ENCODE measurements around a stretch of chr13.

DNA sequence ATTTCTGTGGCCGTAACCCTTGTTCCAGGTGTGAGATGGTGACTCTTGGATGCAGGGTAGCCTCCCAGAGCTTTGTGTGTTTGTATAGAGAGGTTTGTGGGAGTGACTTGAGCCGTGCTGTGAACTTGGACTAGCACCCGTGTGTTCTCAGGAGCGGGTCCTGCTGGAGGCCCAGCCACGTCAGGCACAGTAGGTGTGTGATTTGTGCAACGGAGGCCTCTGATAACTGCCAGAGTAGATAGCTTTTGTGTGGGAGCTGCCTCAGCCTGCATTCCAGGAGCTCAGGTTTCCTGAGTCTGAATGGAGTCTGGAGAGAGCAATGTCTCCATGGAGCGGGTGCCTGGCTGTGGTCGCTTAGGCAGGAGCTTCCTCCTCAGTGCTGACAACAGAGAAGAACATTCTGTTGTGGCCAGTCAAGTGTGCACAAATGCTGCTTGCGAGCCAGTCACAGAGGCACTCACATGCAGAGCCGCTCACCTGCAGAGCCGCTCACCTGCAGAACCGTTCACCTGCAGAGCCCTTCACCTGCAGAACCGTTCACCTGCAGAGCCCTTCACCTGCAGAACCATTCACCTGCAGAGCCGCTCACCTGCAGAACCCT lies 32.5 kb downstream of the TFDP1 start:
- RAMPAGE, long total RNA, result no peak
- RRBS, result no CpG with 5 or more reads among the region's 14 CpGs

GRCh38 chr13:113786739-113787059 lies 27.7 kb downstream of the TMEM255B start:
- RAMPAGE, long total RNA, result no peak
- RRBS, result no CpG with 5 or more reads among the region's 8 CpGs

DNA sequence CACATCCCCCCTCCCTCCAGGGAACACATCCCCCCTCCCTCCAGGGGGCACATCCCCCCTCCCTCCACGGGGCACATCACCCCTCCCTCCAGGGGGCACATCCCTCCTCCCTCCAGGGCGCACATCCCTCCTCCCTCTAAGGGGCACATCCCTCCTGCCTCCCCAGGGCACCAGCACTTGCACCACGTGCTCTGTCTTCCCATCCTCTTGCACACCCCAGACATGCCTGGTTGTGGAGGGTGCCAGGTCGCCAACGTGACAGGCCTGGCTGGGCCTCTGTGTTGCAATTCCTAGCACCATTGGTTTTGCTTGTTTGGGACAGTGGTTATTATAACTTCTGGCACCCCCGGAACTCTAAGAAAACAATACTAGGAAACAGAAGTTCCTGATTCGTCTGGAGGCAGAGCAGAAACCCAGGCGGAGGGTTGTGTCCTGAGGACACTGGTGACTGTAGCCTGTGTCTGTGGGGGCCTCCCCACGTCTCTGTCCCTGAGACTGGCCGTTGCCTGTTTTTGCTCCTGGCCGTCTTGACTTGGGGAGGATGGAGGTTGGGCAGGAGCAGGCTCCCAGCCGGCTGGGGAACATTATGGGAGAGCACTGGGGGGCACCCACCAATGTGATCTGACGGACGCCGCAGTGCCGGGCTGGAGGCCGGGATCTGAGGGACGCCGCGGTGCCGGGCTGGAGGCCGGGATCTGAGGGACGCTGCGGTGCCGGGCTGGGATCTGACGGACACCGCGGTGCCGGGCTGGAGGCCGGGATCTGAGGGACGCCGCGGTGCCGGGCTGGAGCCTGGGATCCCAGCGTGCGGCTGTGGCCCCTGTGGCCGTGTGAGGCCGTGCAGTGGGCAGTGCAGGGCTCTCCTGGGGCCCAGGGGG lies 46.2 kb downstream of the GAS6 start:
- RAMPAGE, long total RNA, result no peak
- RRBS, result 82% methylated on average over 5 of the region's 38 CpGs

GRCh38 chr13:113820282-113821435 lies 43.2 kb downstream of the GAS6 start:
- RAMPAGE, long total RNA, result no peak
- RRBS, result 23% methylated on average over 23 of the region's 71 CpGs

DNA sequence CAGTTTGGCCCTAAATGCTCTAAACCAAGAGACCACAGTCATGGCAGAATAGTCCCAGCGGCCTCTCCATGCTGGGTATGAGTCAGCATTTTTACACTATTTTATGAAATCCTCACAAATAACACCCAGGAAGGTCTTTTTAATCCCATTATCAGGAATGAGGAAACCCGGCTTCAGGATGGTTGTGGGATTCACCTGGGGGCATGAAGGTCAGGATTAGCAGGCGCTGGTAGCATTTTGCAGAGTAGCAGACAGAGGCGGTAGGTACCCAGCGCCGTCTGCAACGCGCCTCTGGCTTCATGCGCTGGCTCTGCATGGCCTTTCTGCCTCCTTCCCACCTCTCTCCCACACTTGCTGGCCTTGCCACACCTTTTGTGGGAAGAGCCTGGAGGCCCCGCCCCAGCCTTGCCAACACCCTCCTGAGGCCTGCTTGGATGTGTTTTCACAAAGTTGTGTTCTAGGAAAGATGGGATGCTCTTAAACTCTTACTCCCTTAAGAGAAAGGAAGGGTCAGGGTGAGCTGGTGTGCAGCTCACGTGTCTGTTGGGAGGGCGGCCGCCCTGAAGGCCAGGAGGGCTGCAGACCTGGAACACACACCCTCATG lies 15.1 kb downstream of the GAS6 start:
- RAMPAGE, long total RNA, result no peak
- RRBS, result no CpG with 5 or more reads among the region's 13 CpGs

DNA sequence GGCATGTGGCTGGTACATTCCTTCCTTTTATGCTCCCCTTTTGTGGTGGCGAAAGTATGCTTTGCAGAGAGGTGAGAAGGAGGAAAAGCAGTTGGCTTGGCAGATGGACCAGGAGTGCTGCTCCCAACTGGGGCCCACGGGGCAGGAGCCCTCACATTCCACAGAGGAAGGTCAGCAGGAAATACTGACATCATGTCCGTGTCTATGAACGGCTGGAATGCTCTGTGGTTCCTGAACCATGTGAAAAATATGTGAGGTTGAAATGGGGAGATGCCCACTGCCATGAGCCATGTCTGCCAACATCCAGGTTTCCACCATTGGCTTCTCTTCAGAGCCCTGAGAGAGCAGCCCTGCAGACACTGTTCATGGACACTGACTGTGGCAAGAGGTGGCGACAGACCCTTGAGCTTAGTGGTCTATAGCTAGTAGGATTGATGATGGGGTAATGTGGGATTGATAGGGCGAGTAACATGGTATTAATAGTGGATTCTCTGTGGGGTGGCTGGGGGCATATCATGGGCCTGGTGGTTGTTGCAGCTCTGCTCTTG lies 33.4 kb upstream of the GAS6 start:
- RAMPAGE, long total RNA, result no peak
- RRBS, result no CpG with 5 or more reads among the region's 6 CpGs

DNA sequence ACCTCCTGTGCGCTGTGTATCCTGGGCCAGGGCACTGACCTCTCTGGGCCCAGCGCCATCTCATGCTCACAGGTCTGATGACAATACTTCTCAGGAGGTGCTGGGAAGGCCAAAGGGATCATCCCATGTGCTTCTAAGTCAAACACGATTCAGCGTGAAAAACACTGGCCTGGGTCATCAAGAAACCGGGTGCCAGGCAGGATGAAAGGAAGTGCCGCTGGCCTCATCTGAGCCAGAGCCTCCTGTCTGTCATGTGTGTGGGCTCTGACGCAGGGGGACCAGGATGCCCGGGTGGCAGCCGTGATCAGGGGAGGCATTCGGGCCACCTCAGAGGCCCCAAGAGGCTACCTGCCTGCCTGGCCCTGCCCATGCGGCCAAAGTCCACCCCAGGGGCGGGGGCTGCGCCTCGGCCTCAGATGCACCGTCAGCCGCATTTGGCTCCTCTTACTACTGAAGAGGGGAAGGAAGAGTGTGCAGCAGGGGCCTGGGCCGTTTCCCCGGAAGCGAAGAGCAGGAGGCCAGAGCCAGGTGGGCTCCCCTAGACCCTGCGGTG lies 34.1 kb downstream of the C13orf46 start:
- RAMPAGE, long total RNA, result no peak
- RRBS, result no CpG with 5 or more reads among the region's 20 CpGs

DNA sequence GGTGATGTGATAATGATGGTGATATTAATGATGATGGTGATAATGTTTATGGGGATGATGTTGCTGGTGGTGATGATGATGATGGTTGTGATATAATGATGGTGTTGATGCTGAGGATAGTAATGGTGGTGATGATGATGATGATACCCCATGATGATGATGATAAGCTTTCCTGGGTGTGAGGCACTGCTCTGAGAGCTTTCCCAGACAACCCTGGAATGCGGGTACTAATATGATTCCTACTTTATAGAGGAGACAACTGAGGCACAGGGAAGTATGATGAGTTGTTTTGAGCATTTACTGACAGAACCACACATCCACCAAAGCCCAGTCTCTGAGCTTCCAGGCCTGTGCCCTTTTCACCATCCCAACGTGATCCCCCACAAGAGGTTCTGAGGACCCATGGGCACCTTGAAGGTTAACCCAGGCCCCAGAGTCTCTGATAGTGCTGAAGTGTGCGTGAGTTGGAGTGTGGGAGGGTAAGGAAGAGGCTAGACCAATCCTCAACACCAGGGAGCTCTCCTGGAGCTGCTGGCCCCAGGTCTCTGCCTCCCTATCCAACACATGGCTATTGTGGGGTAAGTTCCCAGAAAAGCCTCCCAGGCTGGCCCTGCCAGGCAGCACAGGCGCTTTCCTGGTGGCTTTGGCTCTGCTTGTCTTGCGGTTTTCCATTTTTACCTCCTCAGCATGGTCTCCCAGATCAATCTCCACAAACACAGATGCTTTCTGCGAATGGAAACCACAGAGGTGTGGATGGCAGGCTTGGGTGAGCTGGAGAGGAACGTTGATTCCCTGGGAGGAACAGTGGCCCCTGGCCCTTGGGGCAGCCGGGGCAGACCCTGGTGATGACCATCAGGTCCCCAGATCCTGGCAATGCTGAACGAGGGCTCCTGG lies 7.0 kb downstream of the C13orf46 start:
- RAMPAGE, long total RNA, result no peak
- RRBS, result no CpG with 5 or more reads among the region's 9 CpGs

DNA sequence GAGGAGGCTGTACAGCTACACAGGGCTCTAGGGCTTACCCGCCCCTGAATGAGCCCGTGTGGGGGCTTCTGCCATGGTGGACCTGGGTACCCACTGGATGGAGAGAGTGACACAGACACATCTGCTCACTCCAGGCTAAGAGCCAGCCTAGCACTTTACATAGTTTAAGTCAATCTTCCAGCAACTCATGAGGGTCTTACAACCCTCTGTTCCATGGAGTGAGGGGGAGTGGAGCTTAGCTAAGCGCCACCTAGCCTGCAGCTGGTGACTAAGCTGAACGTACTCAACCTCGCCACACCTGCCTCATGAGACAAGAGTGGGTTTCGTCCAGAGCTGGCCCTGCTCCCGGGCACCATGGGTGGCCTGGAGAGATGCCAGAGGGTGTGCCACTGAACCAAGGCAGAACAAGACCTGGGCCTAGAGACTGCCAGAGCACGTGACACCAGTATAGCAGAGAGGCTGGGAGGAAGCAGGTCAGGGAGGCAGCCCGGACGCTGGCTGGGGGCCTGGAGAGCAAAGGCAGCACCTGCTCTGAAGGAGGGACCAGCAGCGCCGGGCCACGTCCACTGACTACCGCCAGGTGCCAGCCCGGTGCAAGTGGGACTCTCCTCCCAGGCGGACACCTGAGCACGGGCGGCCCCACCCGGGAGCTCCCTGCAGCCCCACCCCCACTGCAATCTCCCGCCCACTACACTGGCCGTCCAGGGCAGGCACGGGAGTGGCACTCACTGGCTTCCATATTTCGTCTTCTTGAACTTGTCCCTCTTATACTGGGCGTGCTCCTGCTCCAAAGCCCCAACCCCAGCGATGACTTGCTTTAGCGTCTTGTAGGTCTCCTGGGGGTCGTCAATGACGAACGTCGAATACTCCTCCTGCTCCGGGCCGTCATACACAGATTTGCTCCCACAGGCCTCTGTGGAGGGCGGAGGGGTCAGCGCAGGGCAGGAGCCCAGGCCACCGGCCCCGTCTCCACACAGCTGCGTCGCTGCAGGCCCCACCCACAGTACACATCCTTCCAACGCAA lies 7.4 kb upstream of the C13orf46 start:
- RAMPAGE, long total RNA, result no peak
- RRBS, result 94% methylated on average over 15 of the region's 39 CpGs

GRCh38 chr13:114081713-114082251 lies 50.6 kb downstream of the RASA3 start:
- RAMPAGE, long total RNA, result no peak
- RRBS, result 100% methylated on average over 1 of the region's 16 CpGs

DNA sequence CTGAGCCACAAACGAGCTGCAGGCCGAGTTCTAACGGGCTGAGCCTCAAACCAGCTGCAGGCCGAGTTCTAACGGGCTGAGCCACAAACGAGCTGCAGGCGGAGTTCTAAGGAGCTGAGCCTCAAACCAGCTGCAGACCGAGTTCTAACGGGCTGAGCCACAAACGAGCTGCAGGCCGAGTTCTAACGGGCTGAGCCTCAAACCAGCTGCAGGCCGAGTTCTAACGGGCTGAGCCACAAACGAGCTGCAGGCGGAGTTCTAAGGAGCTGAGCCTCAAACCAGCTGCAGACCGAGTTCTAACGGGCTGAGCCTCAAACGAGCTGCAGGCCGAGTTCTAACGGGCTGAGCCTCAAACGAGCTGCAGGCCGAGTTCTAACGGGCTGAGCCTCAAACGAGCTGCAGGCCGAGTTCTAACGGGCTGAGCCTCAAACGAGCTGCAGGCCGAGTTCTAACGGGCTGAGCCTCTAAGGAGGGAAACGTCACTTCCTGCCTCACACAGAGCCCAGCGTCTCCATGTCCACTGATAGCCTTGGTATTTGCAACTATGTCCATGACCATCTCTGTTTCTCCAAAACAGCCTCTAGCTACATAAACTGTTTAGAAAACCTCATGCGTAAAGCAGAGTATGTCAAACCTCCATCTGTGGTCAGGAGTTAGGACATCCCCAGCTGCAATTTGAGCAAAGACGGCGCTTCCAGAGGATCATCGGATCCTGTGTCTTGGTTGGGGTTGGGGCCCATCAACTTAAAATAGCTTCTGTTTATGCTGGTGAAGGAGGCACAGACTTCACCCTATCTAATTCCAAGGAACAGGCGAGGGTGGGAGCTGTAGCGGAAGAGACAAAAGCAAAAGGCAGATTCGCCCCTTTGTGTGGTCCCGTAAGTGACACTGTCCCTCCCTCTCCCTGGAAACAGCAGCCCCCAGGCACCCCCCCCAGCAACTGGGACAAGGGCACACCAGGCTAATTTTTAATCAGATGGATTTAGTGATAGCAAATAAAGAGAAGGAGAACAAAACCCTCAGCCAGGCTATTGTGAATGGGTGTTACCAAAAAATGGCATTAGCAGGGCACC lies 20.9 kb downstream of the RASA3 start:
- RAMPAGE, long total RNA, result no peak
- RRBS, result no CpG with 5 or more reads among the region's 40 CpGs

GRCh38 chr13:114150854-114151342 lies 18.5 kb upstream of the RASA3 start:
- RAMPAGE, long total RNA, result no peak
- RRBS, result no CpG with 5 or more reads among the region's 8 CpGs

- RAMPAGE, long total RNA, result no peak
- RRBS, result 32% methylated on average over 5 of the region's 19 CpGs
Observed at GRCh38 chr13:114151393-114151952, 19.1 kb upstream of the RASA3 start.

GRCh38 chr13:114166448-114167142 lies 12.5 kb upstream of the CFAP97D2 start:
- RAMPAGE, long total RNA, result no peak
- RRBS, result no CpG with 5 or more reads among the region's 19 CpGs